Measurements from ENCODE around the genes WDFY4 and SLC18A3.

DNA sequence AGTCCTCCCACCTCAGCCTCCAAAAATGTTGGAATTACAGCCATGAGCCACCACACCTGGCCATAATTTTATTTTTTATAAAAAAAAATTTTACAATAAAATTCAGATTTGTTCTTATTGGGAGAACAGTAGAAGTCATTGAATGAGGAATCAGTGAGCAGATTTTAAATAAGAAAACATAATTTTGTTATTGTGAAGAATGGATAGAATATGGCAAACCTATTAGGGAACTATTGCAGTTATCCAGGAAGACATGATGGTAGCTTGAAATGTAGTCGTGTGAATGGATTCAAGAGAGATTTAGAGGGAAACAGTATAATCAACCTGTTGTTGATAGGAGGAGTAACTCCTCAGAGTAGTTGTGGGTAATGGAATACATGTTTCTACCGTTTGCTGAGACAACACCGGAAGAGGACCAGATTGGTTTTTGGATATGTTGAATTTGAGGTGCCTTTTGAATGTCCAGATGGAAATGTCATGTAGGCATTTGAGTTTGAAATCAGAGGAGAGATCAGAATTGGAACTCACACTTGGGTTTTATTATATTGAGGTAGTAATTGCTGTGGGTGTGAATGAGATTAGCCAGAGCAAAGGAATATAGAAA, 36.0 kb downstream of the MAPK8 start:
- RRBS, result no CpG with 5 or more reads among the region's 3 CpGs

- RRBS, result no CpG with 5 or more reads among the region's 11 CpGs
Observed at GRCh38 chr10:48574058-48575295, 30.4 kb downstream of the ARHGAP22 start.

GRCh38 chr10:48684498-48685949, at the start of gene WDFY4:
Gene WDFY4 (plus strand): TSS chr10:48684873.
- RRBS, result 11% methylated on average over 5 of the region's 33 CpGs

- RRBS, result no CpG with 5 or more reads among the region's 3 CpGs
Observed at GRCh38 chr10:49183648-49184065, 4.5 kb downstream of the TMEM273 start.

DNA sequence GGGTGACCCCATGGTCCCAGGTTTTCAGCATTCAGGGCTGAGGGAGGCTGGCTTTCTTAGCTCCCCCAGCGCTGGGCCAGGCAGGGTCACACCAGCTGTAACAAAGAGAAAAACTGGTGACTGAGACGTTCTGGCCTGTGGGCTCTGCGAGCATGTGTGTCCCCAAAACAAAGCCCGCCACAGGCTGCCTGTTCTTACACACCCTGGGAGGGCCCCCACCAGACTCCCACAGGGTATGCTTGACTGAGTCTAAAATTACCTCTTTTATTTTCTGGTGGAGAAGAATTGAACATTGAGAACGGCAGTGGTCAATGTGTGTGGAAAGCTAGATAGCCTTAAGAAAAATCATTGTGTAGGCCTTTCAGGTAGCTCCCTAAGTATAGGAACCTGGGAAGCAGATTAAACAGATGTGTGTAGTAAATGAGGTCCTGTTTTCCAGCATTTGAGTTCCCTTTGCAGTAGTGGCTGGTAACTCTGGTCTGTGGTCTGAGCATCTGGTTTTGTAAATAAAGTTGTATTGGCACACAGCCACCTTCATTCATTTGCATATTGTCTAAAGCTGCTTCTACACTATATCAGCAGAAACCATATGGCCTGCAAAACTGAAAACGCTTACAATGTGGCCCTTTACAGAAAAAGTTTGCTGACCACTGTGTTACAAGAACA, 933 bp downstream of the C10orf71 start:
- RRBS, result no CpG with 5 or more reads among the region's 6 CpGs

DNA sequence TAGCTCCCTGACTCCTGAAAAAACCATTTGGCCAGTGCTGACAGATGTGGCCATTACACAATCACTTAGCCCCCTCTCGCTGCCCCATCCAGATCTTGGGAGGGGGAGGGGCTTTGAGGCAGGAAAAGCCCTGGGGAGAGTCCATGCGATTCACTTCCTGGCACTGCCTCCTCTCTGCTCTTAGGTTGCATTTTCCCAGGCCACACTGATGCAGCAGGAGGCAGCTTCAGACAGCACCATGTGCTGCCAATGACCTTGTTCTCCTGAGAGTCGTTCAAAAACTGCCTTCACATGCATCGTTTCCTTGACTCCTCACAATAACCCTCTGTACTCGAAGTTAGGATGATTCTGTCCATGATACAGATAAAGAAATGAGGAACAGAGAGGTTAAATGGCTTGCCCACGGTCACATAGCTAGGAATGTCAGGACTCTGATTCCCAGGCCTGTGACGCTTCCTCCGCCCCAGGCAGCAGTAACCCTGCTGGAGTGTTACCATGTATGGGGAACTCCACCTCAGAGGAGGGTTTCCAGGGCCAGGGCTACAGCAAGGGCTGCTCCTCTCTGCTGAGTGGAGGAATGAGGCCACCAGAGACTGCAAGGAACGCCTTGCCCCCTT, 35.9 kb downstream of the DRGX start:
- RRBS, result no CpG with 5 or more reads among the region's 9 CpGs

DNA sequence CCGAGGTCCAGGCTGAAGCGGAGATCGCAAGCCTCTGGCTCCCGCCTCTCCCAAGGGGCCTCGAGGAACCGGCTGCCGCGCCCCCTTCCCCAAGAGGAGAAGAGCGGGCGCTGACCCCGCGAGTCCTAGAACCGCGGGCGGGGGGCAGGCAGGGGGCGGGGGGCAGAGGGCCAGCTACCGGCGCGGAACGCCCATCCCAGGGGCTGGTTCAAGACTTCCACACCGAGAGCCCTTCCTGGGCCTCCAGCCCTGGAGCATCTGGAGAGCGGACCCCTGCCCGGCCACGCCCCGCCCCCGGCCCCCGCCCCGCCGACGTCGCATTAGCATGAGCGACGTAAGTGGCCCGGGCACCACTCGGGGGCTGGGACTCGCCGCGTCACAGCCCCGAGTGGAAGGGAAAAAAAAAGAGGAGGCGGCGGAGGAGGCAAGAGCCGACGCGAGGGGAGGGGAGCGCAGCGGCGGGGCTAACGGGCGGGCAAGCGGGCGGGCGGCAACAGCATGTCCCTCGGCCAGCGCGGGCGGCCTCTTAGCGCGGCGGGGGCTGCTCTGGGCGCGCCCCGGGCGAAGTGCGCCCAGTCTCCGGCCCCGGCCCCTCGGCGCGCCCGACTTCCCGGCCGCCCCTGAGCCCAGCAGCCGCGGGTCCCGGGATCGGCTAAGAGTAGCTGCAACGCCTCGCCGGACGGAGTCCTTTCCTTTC, at the start of gene SLC18A3:
TSS of gene SLC18A3 (plus strand) at position 427 of the 697 bp plus-strand sequence.
- RRBS, result 3% methylated on average over 16 of the region's 80 CpGs

DNA sequence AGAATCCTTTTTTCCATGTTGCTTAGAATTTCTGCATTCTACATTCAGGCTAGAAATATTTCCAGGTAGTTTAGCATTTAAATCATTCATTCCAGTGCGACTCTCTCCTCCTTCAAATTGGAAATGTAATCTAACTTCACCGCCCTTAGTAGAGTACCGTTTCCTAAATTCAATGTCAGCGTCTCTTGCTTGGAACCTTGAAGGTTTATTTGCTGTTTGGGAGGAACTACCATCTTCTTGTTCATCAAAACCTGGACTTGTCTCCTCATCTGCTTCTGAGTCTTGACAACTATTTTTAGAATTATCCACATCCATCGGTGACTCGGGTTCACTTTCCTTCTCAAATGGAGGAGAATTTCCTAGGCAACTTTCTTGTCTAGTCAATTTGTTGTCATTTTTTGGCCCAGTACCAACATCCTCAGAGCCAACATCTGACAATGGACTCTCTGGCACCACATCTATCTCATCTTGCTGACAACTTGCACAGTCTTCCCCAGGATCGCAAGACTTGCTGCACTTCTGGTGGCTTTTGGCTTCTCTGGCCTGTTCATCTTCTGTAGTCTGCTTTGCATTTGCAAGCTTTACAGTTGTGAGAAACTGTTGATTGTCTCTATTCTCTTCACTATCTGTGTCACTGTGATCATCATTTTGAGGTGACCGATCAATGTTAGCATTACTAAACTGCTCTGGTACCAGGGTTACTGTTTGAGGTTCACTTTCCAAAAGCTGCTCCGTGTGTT, 8.4 kb downstream of the PARG start:
- RRBS, result no CpG with 5 or more reads among the region's 9 CpGs

DNA sequence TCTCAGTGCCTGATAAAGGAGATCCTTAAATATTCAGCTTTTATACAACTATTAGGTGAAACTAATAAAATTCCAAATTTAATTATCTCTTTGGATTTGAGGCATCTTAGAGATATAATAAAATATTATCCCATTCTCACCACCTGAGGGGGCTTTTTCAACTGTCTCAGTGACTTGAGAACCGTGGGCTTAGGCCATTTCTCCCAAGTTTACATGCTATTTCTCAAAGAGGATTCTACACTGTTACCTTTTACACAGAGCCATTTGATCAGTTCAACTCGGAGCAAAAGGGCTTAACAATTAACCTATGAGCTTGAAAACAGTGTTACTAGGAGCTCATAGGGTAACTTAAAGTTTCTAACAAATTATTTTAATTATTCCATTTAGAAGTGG, 165.1 kb upstream of the ASAH2 start:
- RRBS, result no CpG with 5 or more reads among the region's 2 CpGs

DNA sequence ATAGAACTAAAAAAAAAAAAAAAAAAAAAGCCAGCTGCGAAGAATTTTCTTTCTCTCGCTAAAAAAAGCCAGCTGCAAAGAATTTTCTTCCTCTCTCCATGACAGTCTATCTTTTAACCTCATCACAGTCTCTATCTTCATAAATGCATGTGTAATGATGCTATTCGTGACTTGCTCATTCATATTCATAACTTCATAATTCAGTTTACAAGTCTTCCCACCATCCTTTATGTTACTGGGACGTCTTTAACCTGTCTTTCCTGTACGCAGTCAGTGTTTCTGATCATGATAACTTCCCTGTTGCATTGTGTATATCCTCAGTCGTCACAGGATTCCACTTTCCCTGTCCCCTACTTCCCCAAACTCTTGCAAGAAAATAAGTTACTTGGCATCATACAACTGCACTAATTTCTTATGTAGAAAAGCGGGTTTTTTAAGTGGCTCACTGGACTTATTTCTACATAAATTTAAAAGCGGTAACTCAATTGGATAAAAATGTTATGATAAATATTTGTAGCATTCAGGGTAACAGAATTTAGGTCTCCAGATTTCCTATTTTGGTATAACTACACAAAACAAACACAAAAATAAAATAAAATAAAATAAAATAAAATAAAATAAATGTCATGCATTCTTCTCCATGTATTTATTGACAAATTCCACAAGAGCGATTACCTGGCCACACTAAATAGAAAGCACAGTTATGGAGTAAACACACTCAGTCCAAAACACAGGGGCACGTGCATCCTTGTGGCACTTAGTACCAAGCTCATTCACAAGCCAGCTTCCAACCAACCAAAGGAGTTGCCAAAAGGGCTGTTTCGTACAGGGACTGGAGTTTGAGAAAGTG, 165.7 kb upstream of the ASAH2 start:
- RRBS, result no CpG with 5 or more reads among the region's 11 CpGs

DNA sequence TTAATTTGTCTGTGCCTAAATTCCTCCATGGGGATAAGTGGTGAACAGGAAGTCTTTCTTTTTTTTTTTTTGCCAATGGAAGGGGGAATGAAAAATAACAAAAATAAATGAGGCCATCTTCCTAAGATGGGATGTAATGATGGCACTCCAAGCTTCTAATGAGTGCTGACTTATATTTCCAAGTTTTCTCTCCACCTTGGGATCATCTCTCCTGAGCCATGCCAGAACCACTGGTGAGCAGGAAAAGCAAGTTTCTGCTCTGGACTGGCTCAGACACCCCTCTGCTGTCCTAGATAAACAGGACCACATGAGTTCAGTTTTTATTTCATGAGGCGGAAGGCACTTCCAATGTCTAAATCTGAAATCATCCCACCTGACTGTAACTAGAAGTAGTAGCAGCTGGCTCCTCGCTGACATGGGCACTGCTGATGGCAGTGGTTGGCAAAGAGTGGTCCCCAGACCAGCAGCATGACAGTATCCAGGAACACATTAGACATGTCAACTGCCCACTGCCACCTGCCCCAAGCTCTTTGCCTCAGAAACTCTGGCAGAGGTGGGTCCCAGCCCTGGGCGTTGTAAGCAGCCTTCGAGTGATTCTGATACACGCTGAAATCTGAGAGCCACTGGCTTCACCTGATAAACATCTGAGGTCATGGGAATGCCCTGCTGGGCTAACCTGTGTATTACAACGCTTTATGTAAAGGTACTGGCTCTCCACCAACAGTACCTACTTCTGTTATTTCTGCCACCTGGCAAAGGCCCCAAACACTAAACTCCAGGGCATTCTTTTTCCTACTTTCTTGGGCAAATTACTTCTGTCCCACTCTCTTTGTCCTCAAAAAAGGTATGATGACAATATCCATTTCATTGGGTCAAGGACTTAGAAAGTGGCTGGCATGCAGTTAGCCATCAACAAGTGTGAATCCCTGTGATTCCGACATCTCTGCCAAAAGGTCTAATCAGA, 9.4 kb downstream of the SGMS1 start:
- RRBS, result no CpG with 5 or more reads among the region's 7 CpGs

DNA sequence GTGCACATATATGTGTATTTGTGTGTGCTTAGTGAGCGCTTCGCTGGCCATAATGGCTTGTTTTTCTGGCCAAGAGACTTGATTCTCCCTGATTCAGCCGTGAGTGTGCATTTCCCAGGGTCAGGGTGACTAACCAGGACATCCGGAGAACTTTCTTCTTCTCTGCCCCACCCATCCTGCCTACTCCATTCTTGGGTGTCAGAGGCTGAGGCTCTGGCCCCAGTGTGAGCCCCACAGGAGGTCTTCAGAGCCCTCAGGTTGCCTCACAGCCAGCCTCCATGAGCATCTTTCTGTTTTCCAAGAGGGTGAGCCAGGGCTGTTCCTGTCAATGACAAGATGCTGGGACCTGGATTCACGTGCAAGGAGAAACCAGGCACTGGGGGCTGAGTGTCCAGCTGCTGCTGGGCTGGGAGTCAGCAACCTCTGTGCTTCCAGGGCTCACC, 37.8 kb upstream of the ASAH2B start:
- RRBS, result no CpG with 5 or more reads among the region's 5 CpGs

DNA sequence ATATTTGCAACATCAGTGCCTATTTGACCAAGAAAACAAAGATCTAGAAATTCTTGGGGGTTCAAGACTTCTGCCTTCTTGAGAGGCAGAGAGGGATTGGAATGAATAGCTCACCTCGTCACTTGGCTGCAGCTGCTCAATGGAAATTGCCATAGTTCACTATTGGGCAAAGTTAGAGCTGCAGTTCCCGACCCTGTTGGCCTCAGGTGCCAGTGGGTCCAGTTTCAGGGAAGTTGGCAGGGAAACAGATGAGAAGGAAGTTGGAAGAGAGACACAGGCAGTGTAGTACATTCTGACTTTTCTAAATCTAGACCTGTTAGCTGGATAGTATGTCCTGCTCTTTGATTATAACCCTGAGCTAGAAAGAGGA, 19.1 kb downstream of the A1CF start:
- RRBS, result no CpG with 5 or more reads among the region's 2 CpGs

GRCh38 chr10:50991512-50992234, 82.6 kb upstream of the PRKG1 start:
- RRBS, result under 1% methylated on average over 27 of the region's 69 CpGs

- RRBS, result 0% methylated on average over 1 of the region's 10 CpGs
Observed at GRCh38 chr10:50992235-50992655, 82.0 kb upstream of the PRKG1 start.

- RRBS, result no CpG with 5 or more reads among the region's 1 CpG
Observed at GRCh38 chr10:51195623-51196204, 121.4 kb downstream of the PRKG1 start.

DNA sequence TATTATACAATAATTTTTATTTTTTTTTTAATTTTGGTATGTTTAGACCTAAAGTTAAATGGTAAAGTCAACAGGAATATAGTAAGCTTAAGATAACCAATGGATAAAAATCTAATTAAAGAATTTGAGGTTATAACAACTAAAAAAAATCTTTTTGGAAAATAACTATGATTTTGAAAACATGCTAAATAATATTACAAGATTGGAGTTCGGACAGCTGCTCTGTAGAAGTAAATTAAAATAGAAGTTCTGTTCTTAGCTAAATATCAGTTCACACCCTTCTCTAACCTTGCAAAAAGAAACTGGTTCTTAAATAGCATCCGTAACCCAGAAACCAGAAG, 164.6 kb downstream of the PRKG1 start:
- RRBS, result no CpG with 5 or more reads among the region's 2 CpGs

DNA sequence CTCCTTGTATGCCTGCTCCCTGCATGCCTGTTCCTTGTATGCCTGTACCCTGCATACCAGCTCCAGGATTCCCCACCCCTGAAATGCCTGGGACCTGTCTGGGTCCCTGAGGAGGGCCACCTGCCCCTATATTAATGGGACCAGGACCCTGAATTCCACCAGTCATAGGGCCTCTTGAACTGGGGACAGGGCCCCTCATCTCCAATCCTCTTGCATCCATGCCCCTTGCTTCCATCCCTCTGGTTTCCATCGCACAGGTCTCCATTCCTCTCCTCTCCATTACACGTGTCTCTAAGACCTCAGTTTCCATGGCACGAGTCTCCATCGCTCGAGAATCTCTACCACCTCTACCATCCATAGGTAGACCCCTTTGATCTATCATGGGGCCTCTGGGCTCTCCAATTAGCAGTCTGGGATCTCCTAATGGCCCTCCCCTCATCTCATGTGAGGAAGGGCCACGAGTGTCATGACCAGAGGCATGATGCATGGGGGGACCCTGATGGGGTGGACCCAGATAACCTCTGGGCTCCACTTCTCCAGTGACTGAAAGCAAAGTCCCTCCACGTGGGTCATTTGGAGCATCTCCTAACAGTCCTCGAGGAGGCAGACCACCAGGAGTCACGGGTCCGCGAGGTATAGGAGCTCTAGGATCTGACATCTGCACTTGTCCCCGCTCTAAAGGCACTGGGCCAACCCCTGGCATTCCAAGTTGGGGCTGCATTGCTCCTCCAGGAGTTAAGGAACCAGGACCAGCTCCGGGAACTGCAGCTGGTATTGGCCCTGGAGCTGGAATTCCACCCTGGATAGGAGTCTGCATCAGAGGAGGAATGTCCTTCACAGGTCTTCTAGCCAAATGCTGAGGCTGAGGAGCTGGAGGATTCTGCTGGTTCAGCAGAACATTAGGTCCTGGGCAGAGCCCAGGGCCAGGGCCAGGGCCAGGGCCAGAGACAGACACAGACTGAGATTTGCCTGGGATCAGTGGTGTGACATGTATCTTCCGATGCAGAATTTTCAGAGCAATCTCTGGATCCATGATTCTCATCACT, 1.1 kb downstream of the CSTF2T start:
- RRBS, result no CpG with 5 or more reads among the region's 14 CpGs

DNA sequence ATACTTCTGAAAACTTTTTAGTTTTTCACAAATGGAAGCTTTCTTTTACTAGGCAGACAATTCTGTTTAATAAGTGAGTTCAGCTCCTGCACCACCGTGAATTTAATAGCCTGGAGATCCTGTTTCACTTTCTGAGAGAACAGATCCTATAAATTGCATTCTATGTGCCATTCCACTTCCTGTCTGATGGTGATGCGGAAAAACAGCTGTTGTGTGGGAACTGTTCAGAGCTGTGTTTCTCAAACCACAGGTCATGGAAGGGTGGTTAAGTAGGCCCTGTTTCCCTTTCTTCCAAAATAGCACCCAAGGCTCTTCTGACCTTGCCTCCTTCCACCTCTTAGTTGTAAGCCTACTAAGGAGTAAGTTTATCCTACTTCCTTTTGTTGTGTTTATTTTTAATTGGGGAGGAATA, 97.2 kb upstream of the DKK1 start:
- RRBS, result no CpG with 5 or more reads among the region's 2 CpGs

GRCh38 chr10:52771367-52771912, 1.1 kb downstream of the MBL2 start:
- RRBS, result no CpG with 5 or more reads among the region's 7 CpGs